Right common carotid artery plus branches (tissue), 1 donor: ENCODE measurements around the genes CCDC115 and ARHGEF4.

DNA sequence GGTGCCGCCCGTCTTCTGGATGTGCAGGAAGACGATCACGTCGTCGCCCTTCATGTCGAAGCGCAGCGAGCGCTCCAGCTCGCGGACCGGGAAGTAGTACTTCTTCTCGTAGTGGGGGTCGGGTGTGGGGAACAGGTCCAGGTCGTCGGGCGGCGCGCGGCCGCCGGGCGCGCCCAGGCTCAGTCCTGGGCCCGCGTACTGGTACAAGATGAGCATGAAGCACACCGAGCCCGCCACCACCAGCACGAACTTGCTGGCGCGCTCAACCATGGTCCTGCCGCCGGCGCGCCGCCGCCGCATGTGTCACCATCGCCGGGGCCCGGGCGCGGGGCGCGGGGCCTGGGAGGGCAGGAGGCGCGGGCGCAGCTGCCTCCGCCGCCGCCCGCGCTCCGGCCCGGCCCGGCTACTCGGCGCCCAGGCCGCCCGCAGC, 389 bp downstream of the HS6ST1 start:
- PRO-cap: no peak

DNA sequence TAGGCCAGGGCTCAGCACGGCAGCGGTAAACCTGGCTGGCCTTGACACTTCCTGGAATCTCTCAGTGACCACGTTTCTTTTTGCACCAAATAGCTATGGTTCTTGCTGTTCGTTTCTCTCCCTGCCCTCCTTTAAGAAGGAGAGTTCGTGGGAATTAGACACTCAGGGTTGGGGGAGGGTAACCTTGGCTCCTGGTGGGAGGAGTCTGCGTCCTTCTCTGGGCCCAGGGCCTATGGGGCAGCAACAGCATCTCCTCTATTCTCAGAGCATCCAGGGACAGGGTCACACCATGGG, 5.1 kb upstream of the HS6ST1 start:
- PRO-cap: no peak

DNA sequence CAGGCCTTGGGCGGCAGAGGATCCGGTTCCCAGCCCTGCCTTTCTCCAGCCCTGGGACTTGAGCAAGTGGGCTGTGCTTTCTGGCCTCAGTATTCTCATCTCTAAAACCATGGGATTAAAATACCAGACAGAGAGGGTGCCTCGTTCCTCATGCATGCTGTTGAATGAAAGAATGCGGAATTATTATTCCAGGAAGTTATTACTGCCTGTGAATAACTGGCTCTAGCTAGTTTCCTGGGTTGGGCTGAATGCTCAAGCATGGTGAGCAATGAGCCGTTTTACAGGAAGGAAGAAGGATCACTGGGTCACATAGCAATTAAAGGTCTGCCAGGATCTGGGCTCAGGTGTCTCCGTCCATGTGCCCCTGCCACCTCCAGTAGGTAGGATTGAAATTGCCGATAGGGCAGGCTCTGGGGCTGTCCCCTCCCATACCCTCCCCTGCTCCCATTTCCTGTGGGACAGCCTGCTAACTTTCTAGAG, 77.2 kb upstream of the HS6ST1 start:
- PRO-cap: no peak

- PRO-cap: no peak
Measured at GRCh38 chr2:128595069-128595580, 276.5 kb upstream of the HS6ST1 start.

DNA sequence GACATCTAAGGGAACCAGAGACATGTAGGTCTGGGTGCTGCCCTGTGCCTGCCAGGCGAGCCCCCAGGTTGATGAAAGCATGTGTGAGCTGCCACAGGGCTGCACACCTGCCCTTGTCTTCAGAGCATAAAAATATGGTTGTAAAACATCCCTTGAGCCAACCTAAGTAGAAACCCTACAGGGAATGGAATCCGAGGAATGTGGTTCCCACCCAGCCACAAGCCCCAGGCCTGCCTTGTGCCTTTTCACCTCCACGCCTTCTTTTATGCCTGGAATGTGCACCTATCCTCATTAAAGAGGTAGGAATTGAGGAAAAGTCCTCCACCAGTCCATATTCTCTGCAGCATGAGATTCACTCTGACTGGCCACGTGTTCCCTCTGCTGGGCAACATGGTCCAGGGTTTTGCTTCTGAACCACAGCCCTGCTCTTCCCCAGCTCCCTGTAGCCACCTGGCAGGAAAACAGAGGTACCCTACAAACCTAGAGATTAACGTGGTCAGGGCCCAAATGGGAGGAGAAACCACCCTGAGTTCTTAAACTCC, 788.0 kb upstream of the RAB6C start:
- PRO-cap: no peak

DNA sequence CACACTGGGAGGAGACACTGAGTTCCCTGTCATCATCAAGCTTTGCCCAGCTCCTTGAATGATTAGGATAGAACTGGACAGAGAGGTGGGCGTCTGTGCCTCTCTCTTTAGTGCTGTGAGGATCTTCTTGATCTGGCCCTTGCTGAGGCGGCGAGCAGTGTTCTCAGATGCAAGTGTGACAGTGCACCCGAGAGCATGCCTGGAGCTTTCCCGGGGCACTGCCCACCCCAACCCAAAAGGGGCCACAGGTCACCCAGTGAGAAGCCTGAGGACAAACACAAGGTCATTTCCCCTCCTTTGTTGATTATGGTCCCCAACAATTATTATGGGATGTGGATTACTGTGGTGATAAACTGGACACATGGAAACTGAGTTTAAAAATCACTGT, 372.4 kb upstream of the RAB6C start:
- PRO-cap: no peak

- PRO-cap: no peak
Measured at GRCh38 chr2:129686849-129687122, 292.7 kb upstream of the RAB6C start.

- PRO-cap: no peak
Measured at GRCh38 chr2:129981621-129982098, 2.2 kb downstream of the RAB6C start.

GRCh38 chr2:130157339-130157818, 12.5 kb upstream of the CCDC74B start:
- PRO-cap: no peak

DNA sequence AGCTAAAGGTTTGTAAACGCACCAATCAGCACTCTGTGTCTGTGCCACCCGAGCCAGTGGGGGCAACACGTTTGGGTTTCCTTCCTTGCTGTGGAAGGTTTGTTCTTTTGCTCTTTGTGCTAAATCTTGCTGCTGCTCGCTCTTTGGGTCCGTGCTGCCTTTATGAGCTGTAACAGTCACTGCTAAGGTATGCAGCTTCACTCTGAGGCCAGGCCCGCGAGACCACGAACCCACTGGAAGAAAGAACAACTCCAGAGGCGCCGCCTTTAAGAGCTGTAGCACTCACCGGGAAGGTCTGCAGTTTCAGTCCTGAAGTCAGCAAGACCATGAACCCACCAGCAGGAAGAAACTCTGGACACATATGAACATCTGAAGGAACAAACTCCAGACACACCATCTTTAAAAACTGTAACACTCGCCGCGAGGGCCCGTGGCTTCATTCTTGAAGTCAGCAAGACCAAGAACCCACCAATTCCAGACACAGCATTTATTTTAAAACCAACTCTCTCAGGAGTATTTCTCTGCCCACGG, 13.8 kb downstream of the CCDC115 start:
- PRO-cap: no peak

- PRO-cap: bidirectional peak, plus-strand start at chr2:130342279, minus-strand start at chr2:130342143
Measured at GRCh38 chr2:130341902-130342513, at the start of gene CCDC115. Gene CCDC115, minus strand, starts transcription at chr2:130342164.

GRCh38 chr2:130727107-130728027, 1.5 kb upstream of the GPR148 start:
- PRO-cap: bidirectional peak, plus-strand start at chr2:130727846, minus-strand start at chr2:130727624

- PRO-cap: bidirectional peak, plus-strand start at chr2:130820708, minus-strand start at chr2:130820494
Measured at GRCh38 chr2:130820204-130820826, 16.4 kb upstream of the ARHGEF4 start.

DNA sequence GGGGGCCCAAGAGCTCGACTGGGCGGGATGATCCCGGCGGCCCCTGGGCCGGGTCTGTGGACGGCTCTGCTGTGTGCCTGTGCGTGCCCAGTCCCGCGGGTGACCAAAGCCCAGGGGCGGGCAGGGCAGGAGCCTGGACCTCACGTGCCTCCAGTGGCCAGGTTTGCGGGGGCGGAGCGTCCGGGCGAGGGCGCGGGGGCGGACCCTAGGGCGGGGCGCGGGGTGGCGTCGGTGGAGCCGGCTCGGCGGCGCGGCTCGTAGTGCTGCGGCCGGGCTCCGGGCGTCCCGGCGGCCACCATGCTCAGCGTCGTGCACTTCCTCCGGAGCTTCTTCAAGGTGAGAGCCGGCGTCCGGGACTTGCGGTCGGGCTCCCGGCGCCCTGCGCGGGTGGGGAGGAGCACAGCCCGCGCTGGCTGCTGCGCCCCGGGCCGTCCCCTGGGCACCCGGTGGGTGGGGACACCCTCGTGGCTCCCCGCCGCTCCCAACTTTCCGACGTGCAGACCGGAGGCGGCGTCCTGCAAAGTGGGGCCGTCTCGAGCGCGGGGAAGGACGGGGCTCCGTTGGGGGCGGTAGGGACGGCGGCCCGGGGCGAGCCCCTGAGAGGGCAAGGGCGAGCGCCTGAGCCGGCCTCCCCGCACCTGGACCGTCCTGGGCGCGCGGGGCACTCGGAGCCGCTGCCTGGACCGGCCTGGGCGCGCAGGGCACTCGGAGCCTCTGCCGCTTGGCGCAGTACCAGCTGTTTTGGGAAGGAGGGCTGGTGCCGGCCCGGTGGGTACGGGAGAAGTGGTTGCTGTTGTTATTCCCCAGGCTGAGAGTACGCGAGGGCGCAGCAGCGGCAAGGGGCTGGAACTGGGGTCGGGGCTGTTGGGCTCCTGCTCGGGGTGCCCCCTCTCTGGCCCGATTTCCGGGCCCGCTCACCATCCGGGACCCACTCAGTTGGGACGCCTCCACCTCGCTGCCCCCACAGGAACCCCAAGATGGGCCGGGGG, at the start of gene ARHGEF4:
Gene ARHGEF4, plus strand, starts transcription at position 258 of the 989 bp plus-strand sequence.
- PRO-cap: no peak

DNA sequence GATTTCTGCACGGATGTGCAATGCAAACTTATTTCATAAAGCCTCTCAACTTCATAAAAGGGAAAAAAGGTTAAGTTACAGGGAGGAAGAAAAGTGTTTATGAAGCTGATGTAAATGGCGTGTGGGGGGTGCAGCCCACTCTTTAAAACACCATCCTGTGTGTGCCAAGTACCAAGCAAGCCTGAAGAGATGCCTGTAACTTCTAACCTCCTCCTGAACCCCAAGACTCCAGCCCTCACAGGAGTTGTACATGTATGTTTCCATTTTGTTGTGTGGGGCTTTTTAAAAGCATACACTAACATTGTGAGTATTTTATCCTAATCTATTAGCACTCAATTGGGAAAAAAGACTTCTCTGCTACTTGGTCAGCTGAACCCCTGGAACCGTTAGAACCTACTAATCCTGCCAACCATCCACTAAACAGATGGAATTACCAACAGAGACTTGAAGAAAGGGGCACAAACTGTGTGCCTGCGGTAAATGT, 43.2 kb downstream of the FAM168B start:
- PRO-cap: no peak

DNA sequence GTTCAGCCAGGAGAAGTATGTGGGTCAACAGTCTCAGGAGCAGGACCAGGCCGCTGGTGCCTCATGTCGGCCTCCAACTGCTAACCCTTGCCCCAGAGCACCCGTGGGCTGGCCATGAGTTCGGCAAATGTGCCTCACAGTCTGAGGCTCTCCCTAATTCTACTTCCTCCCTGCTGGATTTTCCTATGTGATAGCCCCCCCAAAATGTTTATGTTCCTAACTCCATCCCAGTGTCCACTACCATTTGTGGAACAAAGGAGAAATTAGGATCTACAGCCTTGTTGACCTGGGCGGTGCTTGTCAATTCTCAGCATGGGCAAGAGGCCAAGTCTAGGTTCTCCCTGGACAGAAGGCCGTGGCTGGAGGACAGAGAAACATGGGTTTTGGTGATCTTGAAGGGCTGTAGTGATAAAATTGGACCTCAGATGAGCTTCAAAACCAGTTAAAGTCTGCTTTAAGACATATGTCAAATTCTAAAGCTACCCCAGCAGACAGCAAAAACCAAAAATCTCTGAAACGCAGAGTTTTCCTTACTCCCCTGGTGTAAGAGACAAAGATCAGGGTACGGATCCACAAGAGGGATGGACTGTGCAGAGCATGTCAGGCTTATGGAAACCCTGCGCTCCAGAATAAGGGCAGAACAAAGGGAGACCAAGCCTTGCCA, 15.8 kb downstream of the FAM168B start:
- PRO-cap: no peak

DNA sequence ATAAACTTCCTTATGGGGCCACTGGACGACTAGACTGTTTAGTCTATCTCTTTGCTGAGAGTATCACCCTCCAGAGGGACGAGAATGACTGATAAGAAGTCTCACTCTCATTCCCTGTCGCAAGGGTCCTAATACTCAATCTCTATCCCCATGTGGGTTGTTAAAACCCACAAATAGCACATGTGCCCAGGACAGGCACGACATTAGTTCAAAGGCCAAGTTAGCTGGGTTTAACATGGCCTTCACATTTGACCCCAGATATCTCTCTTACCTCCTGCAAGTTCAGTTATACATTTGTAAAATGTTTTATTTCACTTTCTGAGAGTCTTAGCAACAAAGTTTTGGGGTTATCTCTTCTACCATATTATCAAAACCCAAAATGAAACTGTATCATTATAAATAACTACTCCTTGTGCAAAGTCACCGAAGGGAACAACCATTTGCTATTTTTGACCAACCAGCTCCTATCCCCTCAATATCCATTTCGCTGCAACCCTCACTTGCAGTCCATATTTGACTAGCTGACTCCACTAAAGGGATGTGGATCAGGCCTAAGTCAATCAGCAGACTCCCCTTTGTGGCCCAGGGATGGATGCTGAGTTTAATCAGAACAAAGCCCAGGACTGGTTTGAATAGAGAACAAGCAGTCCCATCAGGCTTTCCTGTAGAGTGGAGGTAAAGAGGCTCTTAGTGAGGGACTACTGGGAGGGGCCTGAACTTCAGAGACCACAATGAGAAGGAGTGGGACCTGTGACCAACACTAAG, 11.5 kb downstream of the FAM168B start:
- PRO-cap: no peak

GRCh38 chr2:131106506-131106864, 1.3 kb downstream of the PLEKHB2 start:
- PRO-cap: no peak

- PRO-cap: no peak
Measured at GRCh38 chr2:131120618-131121416, 15.7 kb downstream of the PLEKHB2 start.

DNA sequence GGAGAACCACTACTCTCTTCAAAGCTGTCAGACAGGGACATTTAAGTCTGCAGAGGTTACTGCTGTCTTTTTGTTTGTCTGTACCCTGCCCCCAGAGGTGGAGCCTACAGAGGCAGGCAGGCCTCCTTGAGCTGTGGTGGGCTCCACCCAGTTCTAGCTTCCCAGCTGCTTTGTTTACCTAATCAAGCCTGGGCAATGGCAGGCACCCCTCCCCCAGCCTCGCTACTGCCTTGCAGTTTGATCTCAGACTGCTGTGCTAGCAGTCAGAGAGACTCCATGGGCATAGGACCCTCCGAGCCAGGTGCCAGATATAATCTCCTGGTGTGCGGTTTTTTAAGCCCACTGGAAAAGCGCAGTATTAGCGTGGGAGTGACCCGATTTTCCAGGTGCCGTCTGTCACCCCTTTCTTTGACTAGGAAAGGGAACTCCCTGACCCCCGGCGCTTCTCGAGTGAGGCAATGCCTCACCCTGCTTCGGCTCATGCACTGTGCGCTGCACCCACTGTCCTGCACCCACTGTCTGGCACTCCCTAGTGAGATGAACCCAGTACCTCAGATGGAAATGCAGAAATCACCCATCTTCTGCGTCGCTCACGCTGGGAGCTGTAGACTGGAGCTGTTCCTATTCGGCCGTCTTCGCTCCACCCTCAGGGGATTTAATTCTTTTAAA, 16.8 kb downstream of the RAB6D start:
- PRO-cap: no peak